ENCODE measurements around the genes PRIMPOL and HELT.

CAGE:
- cytosol, long polyA minus RNA: no peak
- cytosol, long polyA plus RNA: no peak
- long polyA plus RNA: no peak
- nucleus, long polyA minus RNA: start-site peak on the plus strand at chr4:183830749-183830948, 6 reads
- nucleus, long polyA plus RNA: no peak
Measured at GRCh38 chr4:183830429-183831072, 74.6 kb upstream of the STOX2 start.

GRCh38 chr4:183853283-183853548, 51.9 kb upstream of the STOX2 start:
CAGE:
- cytosol, long polyA minus RNA: no peak
- cytosol, long polyA plus RNA: no peak
- long polyA plus RNA: no peak
- nucleus, long polyA minus RNA: no peak
- nucleus, long polyA plus RNA: start-site peak on the plus strand at chr4:183853307-183853451, 15 and 20 reads in 2 replicates

CAGE:
- cytosol, long polyA minus RNA: no peak
- cytosol, long polyA plus RNA: no peak
- long polyA plus RNA: no peak
- nucleus, long polyA minus RNA: no peak
- nucleus, long polyA plus RNA: no peak
Measured at GRCh38 chr4:183931512-183932197, 26.5 kb downstream of the STOX2 start.

DNA sequence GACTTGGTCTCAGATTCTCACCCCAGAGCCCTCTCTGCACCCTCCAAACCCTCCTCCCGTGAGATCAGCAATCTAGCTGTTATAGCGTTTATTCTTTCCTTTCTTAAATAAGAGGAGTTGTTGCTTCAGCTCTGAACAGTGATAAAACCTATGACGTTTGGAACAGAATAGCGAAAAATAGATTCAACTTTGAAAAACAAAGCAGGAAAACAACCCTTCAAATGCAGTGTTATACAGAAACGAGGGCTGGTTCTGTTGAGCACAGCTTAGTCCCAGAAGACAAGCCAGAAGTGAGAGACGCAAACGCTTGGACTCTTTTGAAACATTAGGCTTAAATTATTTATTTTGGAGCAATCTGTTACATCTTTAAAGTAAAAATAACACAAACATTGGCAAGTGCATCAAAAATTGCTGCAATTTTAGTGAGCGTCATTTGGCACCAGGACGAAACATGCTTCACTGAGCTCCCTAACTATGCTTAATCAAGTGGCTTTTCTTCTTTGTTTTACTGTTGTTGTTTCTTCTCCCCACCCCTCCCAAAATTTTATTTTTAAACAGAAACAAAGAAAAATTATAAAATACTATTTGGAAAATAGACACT, 63.5 kb downstream of the ENPP6 start:
CAGE:
- cytosol, long polyA minus RNA: no peak
- cytosol, long polyA plus RNA: no peak
- long polyA plus RNA: no peak
- nucleus, long polyA minus RNA: no peak
- nucleus, long polyA plus RNA: no peak

DNA sequence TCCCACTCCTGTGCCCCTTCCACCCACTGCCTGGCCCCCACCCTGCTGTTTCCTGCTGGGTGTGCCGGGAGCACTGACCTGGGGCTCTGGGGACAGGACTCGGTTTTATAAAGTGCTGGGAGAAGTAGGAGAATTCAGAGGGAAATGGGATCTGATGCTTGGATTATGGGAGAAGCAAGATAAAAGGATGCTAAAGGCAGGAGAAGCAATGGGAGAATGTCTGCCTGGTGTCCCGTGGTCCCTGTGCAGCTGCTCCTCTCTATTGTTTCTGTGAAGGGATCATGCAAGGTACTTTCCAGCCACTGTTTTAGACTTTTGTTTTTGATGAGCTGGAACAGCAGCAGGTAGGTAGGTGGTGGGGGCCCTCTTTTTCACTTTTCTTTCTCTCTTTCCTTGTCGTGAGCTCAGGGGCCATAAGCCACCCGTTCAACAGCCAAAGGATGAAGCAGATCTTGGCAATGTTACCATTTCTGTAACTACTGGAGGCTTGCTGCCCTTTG, 63.6 kb upstream of the ENPP6 start:
CAGE:
- cytosol, long polyA minus RNA: no peak
- cytosol, long polyA plus RNA: no peak
- long polyA plus RNA: no peak
- nucleus, long polyA minus RNA: no peak
- nucleus, long polyA plus RNA: no peak

DNA sequence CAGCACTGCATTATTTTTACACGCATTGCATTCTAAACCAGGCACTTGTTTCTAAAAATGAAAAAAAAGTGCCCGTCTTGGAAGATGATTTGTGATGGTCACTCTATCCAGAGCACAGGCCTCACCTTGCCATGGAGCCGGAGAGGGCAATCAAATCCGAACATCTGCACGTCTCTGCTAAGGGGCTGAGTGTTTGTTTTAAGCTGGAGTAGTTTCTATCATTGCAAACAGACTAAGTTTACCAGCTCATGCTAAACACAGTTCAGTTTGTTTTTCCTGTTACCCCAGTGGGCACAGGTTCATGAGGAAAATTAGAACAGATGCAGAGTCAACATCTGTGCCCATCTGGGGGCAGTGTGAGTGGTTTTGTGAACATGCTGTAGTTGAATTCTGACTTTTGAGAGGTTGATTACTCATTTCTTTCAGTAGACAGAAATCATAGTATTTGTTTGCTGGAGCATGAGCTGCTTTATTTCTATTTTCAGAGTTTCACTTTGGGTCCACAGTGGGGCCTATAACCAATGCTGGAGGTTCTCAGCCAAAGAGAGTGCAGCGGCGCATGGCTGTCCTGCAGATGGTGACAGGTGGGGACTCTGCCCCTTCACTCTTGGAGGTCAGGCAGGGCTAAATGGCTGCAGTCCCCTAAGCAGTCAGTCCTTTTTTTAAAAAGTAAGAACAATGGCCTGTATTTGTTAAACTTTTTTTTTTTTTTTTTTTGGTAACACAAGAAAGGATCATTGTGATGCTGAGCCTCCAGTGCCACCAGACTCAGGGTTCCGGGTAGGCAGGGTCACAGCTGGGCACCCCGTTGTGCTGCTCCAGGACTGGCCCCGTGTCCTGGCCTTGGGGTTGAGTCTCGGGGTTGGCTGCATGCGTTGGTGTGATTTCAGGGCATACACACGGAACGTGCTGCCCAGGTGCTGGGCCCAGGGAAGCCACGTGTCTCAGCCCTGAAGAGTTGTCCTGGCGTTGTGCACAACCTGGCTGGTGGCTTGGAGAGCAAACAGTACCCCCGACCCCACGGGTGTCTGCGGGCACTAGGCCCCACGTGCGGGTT, 65.6 kb upstream of the ENPP6 start:
CAGE:
- cytosol, long polyA minus RNA: no peak
- cytosol, long polyA plus RNA: no peak
- long polyA plus RNA: no peak
- nucleus, long polyA minus RNA: no peak
- nucleus, long polyA plus RNA: no peak

DNA sequence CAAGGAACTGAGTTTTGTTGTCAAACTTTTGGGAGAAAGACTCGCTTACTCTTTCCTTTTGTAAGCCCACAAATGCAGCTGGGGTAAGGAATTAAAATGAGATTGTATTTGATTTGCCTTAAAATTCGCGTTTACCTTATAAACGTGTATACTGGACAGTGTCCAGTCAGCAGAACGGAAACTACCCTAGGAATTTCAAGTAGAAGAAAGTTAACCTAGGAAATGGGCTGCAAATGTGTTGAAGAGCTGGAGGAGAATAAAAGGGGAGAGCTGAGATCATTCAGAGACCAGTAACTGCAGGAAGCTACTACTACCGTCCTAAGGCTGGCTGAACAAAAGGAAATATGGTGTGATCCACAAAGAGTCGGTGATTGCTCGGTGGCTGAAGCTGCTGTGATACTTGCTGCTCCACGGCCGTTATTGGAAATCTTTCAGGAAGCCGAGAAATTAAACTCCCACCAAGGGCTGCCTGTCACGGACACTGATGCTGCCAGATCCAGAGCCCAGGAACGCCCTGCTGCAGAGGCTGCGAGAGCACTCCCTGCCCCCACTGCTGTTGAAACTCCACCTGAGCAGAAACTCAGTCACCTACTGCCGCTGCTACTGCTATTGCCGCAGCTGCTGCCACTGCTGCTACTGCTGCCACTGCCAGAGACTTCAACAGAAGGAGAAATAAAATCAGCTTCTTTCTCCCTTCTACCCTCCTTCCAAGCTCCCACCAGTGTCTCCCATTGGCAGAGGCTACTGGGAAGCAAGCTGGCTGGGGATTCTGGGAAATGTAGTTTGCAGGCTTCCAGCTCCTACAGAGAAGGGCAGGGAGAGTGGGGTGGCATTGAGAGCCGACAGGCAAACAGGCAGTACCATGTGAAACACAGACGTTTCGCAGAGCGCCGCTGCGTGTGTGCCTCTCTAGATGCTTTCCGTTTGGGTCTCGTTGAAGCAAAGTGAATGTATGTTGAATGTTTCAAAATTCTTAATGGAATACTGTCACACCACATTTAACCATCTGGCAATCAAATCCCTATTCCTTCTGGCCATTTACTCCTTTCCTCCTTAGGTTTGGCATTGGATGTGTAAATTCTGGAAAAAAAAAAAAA, 125.9 kb upstream of the ENPP6 start:
CAGE:
- cytosol, long polyA minus RNA: no peak
- cytosol, long polyA plus RNA: no peak
- long polyA plus RNA: no peak
- nucleus, long polyA minus RNA: no peak
- nucleus, long polyA plus RNA: no peak

DNA sequence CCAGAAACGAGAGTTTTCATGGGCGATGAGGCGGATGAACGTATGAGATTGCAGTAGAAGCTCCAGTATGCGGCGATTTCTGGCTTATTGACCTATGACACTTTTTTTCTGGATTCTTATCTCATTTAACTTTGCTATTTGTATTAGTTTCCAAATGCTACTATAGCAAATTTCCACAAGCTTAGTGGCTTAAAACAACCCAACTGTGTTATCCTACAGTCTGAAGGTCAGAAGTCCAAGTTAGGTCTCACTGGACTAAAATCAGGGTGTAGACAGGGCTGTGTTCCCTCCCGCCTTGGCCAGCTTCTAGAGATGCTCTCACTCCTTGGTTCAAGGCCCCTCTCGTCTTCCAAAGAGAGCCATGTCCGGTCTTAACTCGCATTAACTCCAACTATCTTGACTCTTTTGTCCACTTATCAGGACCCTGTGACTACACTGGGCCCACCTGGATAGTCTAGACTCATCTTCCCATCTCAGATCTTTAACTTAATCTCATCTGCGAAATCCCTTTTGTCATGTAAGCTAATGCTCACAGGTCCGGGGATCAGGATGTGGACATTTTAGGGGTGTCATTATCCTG, 122.5 kb downstream of the IRF2 start:
CAGE:
- cytosol, long polyA minus RNA: no peak
- cytosol, long polyA plus RNA: no peak
- long polyA plus RNA: no peak
- nucleus, long polyA minus RNA: no peak
- nucleus, long polyA plus RNA: no peak

CAGE:
- cytosol, long polyA minus RNA: no peak
- cytosol, long polyA plus RNA: no peak
- long polyA plus RNA: no peak
- nucleus, long polyA minus RNA: no peak
- nucleus, long polyA plus RNA: no peak
Measured at GRCh38 chr4:184355127-184355777, 119.1 kb downstream of the IRF2 start.

DNA sequence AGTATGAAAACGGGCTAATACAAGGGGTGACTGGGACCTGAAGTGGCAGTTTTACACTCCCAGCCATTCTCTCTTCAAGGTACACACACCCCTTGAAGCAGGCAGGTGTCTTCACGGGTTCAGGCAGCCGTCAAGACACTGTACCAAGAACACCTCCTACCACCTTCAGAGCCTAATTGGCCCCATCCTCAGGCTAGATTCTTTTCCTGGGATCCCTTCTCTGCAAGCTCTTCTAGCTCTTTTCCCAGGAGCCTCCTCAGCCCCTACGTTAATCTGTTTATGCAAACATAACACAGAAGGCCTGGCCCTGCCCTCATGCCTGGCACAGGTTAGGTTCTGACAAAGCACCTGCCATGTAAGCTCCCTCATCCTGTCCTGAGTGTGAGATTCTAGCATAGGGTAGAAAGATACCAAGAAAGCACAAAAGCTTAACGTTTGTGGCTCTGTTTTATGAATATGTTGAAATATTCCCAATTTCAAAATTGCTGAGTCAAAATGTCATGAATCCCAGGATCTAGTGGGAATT, 93.7 kb downstream of the IRF2 start:
CAGE:
- cytosol, long polyA minus RNA: no peak
- cytosol, long polyA plus RNA: no peak
- long polyA plus RNA: no peak
- nucleus, long polyA minus RNA: no peak
- nucleus, long polyA plus RNA: no peak

GRCh38 chr4:184472263-184472660, 2.1 kb downstream of the IRF2 start:
CAGE:
- cytosol, long polyA minus RNA: no peak
- cytosol, long polyA plus RNA: no peak
- long polyA plus RNA: no peak
- nucleus, long polyA minus RNA: no peak
- nucleus, long polyA plus RNA: no peak

DNA sequence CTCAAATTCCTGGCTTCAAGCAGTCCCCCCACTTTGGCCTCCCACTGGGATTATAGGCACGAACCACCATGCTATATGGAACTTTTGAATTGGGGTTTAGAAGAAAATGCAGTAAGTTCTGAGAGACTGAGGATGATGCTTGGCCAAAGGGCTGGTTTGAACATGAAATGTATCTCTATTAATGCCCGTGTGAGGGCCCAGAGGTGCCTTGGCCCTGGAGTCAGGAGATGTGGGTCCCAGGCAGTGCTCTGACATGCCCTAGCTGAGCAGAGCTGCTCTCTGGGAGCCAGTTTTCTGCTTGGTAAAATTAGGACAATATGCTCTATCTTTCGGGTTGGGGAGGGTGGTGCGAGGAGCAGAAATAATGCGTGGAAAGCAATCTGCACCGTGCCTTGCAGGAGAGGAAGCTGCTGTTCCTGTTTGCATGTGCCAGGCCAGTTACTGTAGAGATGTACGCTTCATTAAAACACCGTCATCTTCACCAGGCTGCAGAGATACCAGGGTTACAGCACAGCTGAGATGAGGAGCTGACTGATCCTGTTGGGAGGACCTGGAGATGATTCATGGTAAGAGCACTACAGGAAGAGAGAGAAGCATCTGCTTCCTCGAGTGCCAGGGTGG, 29.4 kb upstream of the IRF2 start:
CAGE:
- cytosol, long polyA minus RNA: no peak
- cytosol, long polyA plus RNA: no peak
- long polyA plus RNA: no peak
- nucleus, long polyA minus RNA: no peak
- nucleus, long polyA plus RNA: no peak

DNA sequence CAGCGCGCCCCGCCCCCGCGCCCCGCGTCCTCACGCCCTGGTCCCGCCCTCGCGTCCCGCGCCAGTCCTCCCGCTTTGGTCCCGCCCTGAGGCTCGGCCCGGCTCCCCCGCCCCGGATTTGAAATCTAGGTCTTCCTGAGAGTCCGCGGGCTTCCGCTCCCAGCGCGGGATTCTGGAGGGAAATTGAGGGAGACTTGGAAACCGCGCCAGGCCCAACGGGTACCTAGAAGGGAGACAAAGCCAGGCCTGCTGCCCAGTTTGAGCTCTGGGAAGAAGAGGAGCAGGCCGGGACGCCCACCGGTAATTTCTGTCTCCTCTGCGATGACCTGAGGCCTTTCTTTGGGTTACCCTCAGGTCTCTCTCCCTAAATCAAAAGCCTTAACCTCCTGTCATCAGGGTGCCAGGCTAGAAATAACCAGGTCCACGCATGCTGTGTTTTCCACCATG, at the start of gene PRIMPOL:
TSS of gene PRIMPOL (plus strand) at position 130 of the 447 bp plus-strand sequence.
CAGE:
- cytosol, long polyA minus RNA: no peak
- cytosol, long polyA plus RNA: no peak
- long polyA plus RNA: start-site peak on the plus strand centred at position 158 of the sequence, 63 bp wide, 48 and 166 reads in 2 replicates
- nucleus, long polyA minus RNA: start-site peak on the plus strand centred at position 129 of the sequence, 39 bp wide, 47 reads
- nucleus, long polyA plus RNA: start-site peak on the plus strand centred at position 137 of the sequence, 84 bp wide, 249 and 161 reads in 2 replicates

DNA sequence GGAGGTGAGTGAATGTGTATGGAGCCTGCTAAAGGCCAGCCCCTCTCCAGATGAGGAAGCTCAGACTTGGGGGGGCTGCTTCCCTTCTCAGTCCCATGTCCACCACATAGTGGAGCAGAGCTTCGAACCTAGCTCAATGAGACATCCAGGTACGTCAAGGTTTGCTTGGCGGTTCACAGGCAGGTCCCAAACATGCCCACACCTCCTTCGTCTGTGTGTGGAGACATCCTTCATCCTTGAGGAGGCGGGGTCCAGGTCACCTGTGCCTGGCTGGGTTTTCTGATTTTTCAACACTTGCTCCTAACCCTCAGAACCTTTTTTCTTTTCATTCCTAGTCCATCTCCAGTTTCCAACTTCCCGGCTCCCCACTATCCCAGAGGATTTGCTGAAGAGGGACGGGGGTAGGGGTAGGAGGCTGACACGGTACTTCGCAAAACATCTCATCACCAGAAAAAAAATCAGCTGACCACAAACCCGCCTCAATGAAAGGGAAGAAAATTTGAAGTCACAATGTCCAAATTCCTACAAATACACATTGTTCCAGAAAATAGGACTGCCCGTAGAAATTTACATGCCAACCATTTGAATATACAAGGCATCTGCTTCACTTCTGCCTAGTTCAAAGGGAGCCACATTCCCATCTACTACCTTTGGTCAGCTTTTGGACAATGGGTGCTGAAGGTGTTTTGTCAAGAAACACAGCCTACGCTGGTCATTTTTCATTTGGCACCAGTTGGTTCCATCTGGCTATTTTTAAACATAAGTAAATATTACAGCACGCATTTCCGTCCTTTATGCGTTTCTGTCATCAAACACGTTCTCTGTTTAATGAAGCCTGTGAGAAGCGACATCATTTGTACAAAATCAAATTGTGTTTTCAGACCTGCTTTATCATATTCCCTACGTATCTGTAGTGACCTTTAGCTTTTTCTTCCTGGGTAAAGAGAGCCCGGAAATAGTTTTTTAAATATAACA, 30.9 kb downstream of the ACSL1 start:
CAGE:
- cytosol, long polyA minus RNA: no peak
- cytosol, long polyA plus RNA: no peak
- long polyA plus RNA: no peak
- nucleus, long polyA minus RNA: no peak
- nucleus, long polyA plus RNA: no peak

DNA sequence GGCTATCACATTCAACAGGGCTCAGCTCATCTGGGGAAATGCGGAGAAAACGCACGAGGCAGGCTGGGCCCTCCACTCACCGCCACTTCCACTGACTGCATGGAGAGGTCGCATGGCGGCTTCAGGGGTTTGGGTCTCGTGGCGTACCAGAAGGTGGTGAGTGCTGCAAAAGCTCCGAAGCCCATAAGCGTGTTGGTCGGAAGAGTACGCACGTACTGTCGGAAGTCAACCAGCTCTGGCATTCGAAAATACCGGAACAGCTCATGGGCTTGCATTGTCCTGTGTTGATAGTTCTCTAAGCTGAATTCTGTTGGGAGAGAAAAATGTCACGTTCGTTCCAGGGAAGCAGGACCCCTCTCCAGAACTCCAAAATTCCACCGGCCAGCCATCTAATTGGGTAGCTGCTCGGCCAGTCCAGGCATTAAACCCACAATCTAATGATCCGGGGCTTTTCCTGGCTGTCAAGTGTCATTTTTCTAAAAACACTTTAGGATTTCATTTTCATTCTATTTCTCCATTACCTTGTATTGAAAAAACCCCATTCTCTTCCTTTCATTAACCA, 22.4 kb downstream of the ACSL1 start:
CAGE:
- cytosol, long polyA minus RNA: no peak
- cytosol, long polyA plus RNA: no peak
- long polyA plus RNA: no peak
- nucleus, long polyA minus RNA: no peak
- nucleus, long polyA plus RNA: no peak

DNA sequence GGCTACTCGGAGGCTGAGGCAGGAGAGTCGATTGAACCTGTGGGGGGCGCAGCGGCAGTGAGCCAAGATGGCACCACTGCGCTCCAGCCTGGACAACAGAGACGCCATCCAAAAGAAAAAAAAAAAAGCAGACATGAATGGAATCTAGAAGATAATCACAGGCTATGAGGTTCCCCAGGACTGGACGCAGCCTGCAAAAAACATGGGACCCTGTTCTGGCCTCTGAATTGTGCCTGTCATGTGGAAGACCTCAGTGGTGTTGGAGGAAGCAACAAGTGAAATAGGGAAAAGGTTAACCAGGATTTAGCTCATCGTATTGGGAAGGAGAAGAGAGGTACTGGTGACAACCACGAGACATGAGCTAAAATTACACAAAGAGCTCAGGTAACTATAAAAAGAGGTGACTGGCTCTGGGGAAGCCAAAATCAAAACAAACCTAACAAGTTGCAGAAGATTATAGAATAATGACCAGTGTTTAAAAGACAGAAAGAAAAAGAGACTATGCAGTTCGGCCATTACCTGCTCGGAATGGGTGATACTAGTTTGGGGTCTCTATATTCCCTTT, 9.7 kb downstream of the ACSL1 start:
CAGE:
- cytosol, long polyA minus RNA: no peak
- cytosol, long polyA plus RNA: no peak
- long polyA plus RNA: no peak
- nucleus, long polyA minus RNA: no peak
- nucleus, long polyA plus RNA: no peak

DNA sequence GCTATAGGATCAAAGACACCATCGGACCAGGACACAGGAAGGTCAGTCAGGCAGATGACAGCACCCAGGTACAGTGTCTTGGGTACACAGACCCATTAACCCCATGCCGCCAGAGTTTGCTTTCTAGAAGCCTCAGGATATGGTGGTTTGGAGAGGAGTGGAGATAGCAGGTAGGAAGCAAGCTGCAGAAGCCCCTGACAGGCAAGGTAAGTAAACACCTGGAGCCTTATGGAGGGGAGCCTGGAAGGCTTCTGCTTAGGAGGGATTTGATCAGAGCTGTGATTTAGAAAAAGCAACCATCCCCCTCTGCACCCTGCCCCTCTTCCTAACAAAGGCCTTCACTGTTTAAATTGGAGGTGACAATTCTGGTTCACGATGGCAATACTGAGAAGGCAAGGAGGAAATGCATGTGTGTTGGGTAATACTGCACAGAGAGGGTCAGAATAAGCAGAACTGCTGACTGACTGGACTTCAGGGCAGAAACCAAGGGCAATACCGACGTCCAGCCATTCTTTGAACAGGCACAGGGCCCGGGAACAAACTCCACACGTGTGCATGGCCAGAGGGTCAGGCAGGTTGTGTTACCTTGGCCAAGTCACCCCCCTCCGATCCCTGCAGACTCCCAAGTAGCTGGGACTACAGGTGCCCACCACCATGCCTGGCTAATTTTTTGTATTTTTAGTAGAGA, 6.1 kb downstream of the ACSL1 start:
CAGE:
- cytosol, long polyA minus RNA: no peak
- cytosol, long polyA plus RNA: no peak
- long polyA plus RNA: no peak
- nucleus, long polyA minus RNA: no peak
- nucleus, long polyA plus RNA: no peak

DNA sequence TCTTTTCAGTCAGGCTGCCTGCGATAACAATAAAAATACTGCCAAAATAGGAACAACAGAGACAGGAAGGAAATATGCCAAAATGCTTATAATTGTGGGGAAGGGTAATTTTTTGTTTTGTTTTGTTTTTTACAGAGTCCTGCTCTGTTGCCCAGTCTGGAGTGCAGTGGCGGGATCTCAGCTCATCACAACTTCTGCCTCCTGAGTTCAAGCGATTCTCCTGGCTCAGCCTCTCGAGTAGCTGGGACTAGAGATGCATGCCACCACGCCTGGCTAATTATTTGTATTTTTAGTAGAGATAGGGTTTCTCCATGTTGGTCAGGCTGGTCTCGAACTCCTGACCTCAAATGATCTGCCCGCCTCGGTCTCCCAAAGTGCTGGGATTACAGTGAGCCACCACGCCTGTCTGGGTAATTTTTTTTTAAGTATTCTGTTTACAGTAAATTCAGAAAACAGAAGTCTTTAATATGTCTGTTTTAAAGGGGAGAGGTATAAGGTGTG, 1.7 kb downstream of the ACSL1 start:
CAGE:
- cytosol, long polyA minus RNA: no peak
- cytosol, long polyA plus RNA: no peak
- long polyA plus RNA: no peak
- nucleus, long polyA minus RNA: no peak
- nucleus, long polyA plus RNA: no peak

DNA sequence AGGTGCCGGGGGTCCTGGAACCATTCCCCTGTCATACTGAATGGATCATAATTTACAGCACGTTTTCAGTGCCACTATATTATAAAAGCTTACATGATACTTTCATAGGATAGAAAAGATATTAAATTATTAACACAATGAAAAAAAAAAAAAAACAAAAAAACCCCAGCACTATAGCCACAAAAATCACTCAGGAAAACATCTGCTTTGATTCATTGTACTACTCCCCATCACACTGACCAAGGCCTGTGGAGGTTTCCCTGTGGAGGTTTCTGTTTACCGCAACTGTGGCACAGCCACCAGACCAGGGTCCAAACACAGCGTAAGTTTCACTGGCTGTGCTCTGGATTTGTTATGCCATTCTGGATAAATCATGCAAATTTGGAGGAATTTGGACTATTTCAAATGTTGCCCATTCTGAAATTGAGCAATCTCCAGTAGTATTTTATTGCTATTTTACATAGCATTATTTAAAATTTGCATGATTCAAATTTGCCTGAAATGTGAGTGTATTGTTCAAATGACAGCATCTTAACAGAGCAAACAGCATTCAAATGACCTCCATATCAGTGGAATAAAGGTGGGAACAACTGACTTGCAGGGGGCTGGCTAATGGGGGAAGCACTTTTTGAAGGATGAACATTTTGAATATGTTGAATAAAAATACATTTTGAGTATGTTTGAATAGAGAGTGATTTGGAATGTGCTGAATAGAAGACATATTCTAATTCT, 66.0 kb upstream of the ACSL1 start:
CAGE:
- cytosol, long polyA minus RNA: no peak
- cytosol, long polyA plus RNA: no peak
- long polyA plus RNA: no peak
- nucleus, long polyA minus RNA: no peak
- nucleus, long polyA plus RNA: no peak

DNA sequence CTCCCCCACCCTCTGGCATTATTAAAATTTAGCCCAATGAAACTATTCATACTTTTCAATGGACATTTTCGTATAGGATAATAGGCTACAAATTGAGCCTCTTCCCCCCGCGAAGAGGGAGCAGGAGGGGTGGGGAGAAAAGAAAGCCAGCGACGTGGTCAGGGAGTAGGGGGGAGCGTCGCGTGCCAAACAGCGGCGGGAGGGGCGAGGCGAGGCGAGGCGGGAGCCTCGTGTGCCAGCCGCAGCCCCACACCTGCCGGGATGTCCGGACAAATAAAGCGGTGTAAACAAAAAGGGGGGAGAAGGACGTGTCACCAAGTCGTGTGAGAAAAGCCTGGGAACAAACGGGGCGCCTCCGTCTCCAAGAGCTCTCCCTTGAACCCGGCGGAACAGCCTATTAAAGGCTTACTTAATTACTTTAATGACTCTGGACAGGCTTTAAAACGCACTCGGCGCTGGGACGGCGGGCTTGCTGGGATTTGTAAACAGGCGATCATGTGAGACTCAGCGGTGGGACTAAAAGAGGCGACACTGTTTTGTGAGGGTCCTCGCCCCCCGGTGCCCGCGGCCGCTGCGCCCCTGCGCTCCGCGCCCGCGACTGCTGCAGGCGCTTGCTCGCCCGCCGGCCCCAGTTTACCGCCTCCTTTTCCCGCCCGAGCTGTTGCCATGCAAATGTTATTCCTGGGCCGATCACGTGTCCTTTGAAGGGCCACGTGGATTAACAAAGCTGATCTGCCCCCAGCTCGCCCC, at the start of gene HELT:
TSS of gene HELT (plus strand) at position 572 of the 750 bp plus-strand sequence.
CAGE:
- cytosol, long polyA minus RNA: no peak
- cytosol, long polyA plus RNA: no peak
- long polyA plus RNA: no peak
- nucleus, long polyA minus RNA: no peak
- nucleus, long polyA plus RNA: no peak